Fibroblast of the aortic adventitia (primary cell): Measurements from ENCODE around the gene C1orf52.

DNA sequence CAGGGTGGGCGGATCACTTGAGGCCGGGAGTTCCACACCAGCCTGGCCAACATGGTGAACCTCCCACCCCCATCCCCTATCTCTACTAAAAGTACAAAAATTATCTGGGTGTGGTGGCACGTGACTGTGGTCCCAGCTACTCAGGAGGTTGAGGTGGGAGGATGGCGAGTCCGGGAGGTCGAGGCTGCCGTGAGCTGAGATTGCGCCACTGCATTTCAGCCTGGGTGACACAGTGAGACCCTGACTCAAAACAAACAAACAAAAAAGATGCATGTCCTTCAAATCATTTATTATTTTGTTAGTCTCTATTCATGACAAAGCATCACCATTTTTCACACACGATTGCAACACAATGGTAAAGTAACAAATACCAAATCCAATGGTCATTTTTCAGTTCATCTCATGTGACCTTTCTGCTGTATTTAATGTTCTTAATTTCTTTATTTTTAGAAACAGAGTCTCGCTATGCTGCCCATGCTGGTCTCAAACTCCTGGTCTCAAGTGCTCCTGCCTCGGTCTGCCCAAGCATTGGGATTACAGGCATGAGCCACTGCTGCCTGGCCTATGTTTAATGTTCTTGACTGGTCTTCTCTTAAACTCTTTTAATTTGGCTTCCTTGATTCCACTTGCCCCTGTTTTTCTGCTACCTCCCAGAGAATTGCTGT is 1.1 kb downstream of the MSH4 start:
- CAGE, long polyA plus RNA: no peak

- CAGE, long polyA plus RNA: no peak
Measured at GRCh38 chr1:76083182-76083681, 8.7 kb downstream of the ST6GALNAC3 start.

DNA sequence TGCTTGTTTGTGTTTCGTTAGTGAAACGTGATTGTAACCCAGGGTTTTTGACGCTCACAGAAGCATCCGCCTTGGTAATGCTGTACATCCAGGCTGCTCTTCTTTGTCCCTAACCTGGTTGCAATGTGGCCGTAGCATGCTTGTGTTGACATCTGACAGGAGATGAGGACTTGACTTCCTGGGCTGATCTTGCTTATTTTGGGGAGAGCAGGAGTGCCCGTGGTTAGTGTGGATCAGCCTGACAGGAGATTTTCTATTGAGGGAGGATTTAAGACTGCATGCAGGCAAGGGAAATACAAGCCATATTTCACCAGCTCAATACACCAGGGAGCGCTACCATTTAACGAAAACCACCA is 80.0 kb downstream of the ST6GALNAC3 start:
- CAGE, long polyA plus RNA: no peak

DNA sequence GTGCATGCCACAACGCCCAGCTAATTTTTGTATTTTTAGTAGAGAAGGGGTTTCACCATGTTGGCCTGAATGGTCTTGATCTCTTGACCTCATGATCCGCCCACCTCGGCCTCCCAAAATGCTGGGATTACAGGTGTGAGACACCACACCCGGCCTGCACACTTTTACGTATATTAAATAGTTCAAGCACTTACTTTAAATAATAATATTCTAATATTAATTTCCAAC is 23.0 kb downstream of the USP33 start:
- CAGE, long polyA plus RNA: no peak

DNA sequence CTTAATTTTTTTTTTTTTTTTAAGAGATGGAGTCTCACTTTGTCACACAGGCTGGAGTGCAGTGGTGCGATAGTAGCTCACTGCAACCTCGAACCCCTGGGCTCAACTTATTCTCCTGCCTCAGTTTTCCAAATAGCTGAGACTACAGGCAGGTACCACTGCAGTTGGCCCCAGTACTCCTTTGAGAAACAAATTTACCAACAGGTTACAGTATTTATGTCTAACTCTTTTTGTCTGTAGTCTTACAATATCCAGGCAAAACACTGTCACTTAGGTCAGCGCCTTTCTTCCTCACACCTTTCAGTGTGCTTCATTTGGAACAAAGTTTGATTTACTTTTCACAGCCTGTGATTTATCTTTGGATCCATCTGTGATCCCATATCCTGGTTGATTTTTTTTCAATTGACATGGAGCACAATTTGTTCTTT is 17.0 kb downstream of the MIGA1 start:
- CAGE, long polyA plus RNA: no peak

DNA sequence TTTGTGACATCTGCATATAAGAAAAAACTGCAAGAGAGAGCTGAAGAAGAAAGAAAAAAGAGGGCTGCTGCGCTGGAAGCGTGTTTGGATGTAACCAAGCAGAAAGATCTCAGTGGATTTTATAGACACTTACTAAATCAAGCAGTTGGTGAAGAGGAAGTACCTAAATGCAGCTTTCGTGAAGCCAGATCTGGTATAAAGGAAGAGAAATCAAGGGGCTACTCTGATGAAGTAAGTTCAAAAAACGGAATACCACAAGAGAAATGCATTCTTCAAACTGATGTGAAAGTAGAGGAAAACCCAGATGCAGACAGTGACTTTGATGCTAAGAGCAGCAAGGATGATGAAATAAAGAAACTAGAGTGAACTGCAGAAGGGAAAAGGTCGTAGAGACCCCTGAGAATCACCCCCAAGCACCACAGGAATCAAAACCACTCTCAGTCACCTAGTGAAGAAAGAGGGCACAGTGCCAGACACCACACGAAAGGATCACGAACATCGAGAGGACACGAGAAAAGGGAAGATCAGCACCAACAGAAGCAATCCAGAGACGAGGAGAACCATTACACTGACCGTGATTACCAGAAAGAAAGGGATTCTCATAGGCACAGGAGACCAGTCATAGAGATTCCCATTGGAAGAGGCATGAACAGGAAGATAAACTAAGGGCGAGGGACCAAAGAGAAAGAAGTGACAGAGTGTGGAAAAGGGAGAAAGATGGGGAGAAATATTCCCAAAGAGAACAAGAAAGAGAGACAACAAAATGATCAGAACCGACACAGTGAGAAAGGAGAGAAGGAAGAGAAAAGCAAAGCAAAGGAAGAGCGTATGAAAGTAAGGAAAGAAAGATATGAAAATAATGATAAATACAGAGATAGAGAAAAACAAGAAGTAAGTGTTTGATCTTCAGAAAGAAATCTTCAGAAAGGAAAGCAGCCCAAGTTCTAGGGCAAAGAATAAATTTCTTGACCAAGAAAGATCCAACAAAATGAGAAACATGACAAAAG is 40.6 kb upstream of the NEXN start:
- CAGE, long polyA plus RNA: no peak

DNA sequence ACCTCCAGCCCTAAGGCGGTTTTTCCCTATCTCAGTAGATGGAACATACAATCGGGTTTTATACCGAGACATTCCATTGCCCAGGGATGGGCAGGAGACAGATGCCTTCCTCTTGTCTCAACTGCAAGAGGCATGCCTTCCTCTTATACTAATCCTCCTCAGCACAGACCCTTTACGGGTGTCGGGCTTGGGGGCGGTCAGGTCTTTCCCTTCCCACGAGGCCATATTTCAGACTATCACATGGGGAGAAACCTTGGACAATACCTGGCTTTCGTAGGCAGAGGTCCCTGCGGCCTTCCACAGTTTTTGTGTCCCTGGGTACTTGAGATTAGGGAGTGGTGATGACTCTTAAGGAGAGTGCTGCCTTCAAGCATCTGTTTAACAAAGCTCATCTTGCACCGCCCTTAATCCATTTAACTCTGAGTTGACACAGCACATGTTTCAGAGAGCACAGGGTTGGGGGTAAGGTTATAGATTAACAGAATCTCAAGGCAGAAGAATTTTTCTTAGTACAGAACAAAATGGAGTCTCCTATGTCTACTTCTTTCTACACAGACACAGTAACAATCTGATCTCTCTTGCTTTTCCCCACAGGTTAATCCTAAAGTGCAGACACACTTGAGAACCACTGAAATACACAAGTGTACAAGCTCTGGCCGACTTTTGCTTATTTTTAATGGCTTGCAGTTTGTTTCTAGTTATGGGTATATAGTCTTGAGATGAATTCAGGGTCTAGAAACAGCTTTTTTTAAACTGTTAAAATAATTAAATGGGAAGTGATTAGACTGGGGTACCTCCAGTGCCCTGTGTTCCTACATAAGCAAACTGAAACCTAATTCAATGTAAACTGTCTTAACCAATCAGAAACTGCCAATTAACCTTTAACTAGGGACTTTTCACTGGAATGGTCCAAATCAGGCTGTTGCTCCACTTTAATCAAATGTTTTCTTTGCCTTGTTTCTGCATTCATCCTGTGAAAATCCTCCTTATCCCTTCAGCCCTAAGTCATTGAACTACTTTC is 4.7 kb upstream of the FUBP1 start:
- CAGE, long polyA plus RNA: no peak

DNA sequence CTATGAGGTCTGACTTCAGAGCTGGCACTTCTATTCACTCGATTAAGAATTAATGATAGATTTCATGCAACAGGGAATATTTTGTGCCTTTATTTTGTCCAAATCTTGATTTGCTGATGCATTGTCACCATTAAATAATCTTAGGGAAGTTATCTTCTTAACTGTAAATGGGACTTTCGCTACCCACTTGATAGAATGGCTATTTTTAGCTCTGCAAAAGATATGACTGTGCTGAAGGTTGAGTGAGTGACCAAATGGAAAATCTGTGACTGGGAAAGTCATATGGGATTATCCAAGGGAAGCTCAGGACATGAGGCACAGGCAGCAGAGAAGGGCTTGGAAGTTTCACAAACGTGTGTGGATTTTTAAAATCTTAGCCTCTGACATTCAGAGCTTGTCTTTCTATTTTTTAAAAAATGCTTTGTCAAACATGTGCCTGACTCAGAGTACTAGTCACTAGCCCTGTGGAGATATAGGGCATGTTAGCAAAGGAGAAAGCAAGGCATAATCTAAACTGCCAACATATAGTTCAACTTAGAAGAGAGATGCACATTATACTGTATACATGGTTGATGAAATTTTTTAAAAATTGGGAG is 36.6 kb downstream of the GIPC2 start:
- CAGE, long polyA plus RNA: no peak

GRCh38 chr1:78229257-78229939 is 183.6 kb downstream of the GIPC2 start:
- CAGE, long polyA plus RNA: no peak

- CAGE, long polyA plus RNA: no peak
Measured at GRCh38 chr1:78617699-78617961, 2.6 kb upstream of the IFI44L start.

DNA sequence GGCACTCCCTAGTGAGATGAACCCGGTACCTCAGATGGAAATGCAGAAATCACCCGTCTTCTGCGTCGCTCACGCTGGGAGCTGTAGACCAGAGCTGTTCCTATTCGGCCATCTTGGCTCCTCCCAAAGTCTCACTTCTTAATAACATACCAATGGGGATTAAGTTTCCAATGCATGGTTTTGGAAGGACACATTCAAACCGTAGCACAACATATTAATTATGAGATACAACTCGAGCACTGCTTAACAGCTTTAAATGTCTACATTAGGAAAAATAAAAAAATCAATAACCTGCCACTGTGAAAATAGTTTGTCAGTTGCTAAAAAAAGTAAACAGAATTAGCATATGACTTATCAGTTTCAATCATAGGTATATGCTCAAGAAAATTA is 855.6 kb upstream of the ADGRL2 start:
- CAGE, long polyA plus RNA: no peak

- CAGE, long polyA plus RNA: no peak
Measured at GRCh38 chr1:81432947-81433224, 367.8 kb upstream of the ADGRL2 start.

DNA sequence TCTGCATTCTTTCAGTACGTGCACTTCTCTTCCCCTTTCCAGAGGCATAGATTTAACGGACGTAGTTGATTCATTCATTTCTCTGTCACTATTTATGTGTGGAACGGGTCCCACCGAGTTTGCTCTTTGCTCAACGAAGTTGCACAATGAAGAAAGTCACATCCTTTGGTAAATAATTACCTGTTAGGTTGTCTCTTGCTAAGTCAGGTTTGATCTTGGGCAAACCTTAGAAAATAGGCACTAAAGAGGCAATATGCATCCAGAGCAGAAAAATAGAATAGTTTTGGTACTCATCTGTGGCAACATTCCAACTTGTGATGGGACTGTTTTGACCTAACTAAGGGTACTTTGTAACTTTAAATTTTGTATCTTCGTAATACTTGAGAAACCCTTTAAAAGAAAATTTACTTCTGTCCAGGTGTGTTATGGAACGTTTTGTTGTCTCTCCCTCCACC is 3.1 kb downstream of the ADGRL2 start:
- CAGE, long polyA plus RNA: no peak

GRCh38 chr1:83667697-83668141 is 331.2 kb downstream of the TTLL7 start:
- CAGE, long polyA plus RNA: no peak

DNA sequence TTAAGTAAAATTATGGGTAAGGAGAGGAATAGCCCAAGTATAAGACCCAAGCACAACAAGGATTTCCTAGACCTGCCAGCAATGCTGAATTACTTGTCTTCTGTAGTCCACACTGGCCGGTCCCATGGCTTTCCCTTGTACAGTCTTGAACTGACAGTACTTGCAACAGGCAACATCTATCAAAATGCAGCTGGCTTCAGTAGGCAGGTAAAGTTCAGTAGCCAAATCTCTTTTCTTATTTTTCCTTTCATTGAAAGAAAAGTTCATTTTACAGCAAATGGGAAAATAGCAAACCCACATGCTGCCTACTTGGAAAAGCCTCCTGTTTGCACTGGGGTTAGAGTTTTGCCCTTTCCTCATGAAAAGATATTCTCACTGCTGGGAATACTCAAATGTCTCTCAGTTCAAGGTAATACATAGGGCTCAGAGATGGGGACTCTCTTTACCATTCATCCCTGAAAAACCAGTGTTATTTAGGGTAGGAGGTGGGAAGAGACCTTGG is 222.8 kb downstream of the TTLL7 start:
- CAGE, long polyA plus RNA: no peak

DNA sequence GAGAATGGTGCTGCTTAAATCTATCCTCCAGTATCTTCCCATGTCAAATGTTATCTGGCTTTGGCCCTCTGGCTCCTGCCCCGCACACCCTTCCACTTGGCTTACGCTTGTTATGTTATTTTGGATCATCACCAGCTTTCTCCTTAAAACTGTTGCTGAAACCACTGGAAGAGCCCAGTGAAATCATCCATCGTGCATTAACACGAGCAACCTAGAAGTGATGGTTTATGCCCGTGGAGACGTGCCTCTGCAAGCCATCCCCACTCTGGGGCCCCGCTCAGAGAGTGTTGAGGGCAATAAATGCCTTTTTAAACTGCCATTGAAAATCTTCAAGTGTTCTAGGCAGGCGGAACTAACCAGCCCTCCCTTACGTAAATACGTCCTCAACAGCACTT is 20.2 kb downstream of the SAMD13 start:
- CAGE, long polyA plus RNA: no peak

GRCh38 chr1:85062452-85062736 is 267 bp downstream of the DNAI3 start:
- CAGE, long polyA plus RNA: no peak

GRCh38 chr1:85177403-85178275 is 23.2 kb downstream of the SYDE2 start:
- CAGE, long polyA plus RNA: no peak

- CAGE, long polyA plus RNA: no peak
Measured at GRCh38 chr1:85259325-85260433, at the start of gene C1orf52. Gene C1orf52, minus strand, starts transcription at chr1:85259662.

- CAGE, long polyA plus RNA: no peak
Measured at GRCh38 chr1:85471046-85471353, 6.0 kb upstream of the DDAH1 start.